NCI-H460 (cell line): ENCODE measurements around a stretch of chr2.

DNA sequence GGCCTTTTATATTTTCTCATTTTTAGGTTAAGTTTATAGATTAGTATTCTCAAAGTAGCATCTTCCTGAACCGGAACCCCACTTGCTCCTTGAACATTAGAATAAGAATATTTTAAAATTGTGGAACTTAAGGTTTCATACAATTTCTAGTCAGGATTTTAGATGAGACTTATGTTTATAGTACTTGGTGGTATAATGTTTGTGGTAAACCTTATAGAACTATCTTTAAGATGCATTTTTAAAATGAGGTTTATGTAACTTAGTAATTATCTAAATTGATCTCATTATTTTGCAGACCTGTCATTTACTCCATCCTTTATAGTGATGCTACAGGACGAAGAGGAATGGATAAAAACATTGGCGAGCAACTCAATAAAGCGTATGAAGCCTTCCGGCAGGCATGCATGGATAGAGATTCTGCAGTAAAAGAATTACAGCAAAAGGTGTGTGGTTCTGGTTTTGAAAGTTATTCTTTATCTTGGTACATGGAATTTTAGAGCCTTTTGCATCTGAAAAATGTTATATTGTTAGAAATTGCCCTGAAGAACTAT, 19.2 kb downstream of the TANK start:
RAMPAGE:
- cytosol, long total RNA: no peak
- long total RNA: no peak
- nucleus, long total RNA: no peak

DNA sequence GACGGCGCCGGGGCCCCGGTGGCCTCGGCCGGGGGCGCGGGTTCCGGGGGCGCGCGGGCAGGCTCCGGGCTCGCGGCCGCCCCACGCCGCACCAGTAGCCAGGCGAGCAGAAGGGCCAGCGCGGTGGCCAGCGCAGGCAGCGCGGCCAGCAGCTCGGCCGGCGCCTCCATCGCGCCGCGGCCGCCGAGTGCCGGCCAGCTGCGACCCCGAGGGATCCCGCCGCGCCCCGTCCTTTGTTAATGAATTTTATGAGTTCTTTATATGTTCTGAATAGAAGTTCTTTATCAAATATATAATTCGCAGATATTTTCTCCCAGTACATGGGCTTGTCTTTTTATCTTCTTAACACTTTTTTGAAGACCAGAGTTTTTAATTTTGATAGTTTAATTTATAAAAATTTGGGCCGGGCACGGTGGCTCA, 32.9 kb downstream of the PSMD14 start:
RAMPAGE:
- cytosol, long total RNA: no peak
- long total RNA: no peak
- nucleus, long total RNA: no peak

GRCh38 chr2:162261653-162261941, 18.4 kb upstream of the FAP start:
RAMPAGE:
- cytosol, long total RNA: no peak
- long total RNA: no peak
- nucleus, long total RNA: no peak

RAMPAGE:
- cytosol, long total RNA: no peak
- long total RNA: no peak
- nucleus, long total RNA: no peak
These were observed 21.5 kb downstream of the IFIH1 start for GRCh38 chr2:162296972-162297359.

DNA sequence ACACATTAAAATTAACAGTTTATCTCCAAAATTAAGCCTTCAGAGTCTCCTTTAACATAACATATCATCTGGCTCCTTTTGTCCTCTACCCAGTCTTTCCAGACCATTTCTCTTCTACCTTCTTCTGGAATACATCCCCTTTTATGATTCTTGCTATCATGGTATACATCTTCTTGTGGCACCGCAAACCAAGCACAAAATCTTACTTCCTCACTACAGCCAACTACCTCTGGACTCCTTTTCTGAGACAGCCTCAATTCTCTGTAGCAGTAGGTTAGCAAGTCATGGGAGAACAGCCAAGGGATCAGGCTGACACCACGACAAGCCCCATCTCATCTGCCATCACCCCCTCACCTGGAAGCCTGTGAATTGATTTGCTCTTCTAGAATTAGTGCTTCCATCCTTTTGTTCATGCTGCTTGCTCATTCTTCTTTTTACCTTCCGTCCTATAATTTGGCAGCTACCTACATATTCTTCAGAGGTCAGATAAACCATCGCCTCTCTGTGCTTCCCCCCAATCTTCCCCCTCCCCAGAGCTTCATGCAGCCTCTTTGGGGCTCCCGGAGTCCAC, 55.5 kb downstream of the FIGN start:
RAMPAGE:
- cytosol, long total RNA: no peak
- long total RNA: no peak
- nucleus, long total RNA: no peak

DNA sequence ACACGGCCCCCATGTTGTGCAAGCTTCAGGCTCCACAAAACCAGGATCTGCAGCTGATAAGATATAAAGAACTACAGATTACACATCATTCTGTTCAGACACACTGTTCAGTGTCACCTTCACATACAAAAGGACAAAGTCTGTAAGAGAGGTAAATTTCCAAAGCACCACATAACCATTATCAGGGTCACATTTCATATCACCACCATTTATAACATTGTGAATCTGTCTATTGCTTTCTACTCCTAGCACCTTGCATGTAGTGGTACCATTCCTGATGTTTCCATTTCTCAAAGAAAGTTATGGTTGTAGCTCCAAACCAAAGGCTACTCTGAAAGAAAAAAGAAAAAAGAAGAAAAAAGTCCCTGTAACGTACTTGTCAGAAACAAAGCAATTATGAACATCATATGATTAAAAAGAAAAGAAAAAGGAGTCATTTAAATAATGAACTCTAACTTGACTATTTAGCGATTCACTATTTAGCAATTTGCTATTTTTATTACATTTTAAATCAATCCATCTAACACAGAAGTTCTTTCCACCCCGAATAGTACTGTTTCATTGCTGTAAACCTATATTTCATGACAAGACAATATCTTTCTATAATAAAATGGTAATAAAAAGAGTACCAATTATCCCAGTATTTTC, 33.4 kb downstream of the FIGN start:
RAMPAGE:
- cytosol, long total RNA: no peak
- long total RNA: no peak
- nucleus, long total RNA: no peak

DNA sequence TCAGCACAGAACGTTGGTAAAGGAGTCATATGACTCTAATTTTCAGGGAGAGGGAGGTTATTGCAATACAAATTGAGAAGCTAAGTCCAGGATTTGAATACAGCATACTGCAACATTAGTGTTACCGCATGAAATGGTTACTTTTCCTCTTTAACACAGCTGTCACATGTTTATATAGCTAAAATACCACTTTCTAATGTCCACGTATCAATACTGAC, 8.0 kb downstream of the FIGN start:
RAMPAGE:
- cytosol, long total RNA: no peak
- long total RNA: no peak
- nucleus, long total RNA: no peak

DNA sequence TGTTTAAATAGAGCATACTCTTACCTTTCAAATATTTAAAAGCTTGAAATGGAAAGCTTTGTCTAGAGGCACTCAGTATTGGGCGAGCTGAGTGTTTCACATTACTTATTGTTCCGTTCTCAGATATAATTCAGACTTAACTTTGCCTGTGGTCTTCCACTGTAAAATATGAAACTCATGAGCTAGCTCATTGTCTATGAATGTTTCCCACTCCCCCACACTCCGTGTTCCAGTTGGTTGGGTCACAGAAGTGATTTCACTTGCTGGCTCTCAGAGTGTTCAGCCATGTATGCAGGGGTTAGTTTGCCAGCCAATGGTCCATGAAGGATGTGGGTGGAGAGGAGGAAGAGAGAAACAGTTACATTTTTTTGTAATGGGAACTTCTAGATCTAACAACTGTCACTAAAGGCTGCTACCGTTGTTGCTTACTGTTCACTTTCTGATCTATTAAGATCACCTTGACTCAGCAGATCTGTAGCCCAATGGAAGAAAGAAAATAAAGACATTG, 279.5 kb upstream of the FIGN start:
RAMPAGE:
- cytosol, long total RNA: no peak
- long total RNA: no peak
- nucleus, long total RNA: no peak

GRCh38 chr2:164692113-164692603, 70.9 kb upstream of the GRB14 start:
RAMPAGE:
- cytosol, long total RNA: no peak
- long total RNA: no peak
- nucleus, long total RNA: no peak

RAMPAGE:
- cytosol, long total RNA: no peak
- long total RNA: no peak
- nucleus, long total RNA: no peak
These were observed 90.5 kb upstream of the GRB14 start for GRCh38 chr2:164711662-164712251.

DNA sequence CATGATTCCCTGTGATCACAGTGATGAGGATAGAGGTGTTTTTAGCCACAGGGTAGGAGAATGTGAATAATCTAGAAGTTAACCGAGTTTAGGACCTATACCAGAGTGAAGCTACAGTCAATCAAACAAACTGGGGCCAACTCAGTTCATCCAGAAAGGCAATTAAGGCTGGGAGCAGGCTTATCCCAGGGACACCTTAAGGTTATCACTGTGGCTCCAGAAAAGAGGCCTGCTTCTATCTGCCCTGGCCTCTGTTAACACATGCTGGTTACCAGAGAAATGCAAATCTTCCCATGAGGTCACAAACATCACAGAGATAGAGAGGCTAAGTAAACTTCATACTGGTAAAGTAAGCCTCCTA, 93.2 kb upstream of the GRB14 start:
RAMPAGE:
- cytosol, long total RNA: no peak
- long total RNA: no peak
- nucleus, long total RNA: no peak

DNA sequence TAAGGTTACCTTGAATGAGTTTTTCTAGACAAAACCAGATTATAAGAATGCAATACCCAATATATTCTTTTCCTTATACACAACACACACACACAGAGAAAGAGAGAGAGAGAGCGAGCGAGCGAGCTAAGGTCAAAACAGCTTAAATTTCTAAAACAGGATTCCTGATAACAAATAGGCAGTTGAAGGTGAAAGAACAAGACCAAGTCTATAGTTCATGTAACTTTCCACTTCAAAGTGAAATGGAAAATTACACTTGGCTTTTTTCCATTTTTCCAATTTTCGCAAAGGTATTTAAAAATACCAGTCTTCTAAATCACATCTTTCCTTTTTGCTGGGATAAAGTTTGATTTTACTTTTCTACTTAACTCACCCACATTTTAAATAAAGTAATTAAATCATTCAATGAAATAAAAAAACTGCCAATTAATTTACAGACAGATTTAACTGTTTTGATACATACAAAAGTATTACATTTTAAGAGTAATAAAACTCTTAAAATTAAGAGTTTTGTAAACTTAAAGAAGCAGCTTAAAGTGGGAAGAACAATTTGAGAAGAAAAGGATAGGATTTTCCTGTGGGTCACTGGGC, 98.8 kb downstream of the COBLL1 start:
RAMPAGE:
- cytosol, long total RNA: no peak
- long total RNA: no peak
- nucleus, long total RNA: no peak

DNA sequence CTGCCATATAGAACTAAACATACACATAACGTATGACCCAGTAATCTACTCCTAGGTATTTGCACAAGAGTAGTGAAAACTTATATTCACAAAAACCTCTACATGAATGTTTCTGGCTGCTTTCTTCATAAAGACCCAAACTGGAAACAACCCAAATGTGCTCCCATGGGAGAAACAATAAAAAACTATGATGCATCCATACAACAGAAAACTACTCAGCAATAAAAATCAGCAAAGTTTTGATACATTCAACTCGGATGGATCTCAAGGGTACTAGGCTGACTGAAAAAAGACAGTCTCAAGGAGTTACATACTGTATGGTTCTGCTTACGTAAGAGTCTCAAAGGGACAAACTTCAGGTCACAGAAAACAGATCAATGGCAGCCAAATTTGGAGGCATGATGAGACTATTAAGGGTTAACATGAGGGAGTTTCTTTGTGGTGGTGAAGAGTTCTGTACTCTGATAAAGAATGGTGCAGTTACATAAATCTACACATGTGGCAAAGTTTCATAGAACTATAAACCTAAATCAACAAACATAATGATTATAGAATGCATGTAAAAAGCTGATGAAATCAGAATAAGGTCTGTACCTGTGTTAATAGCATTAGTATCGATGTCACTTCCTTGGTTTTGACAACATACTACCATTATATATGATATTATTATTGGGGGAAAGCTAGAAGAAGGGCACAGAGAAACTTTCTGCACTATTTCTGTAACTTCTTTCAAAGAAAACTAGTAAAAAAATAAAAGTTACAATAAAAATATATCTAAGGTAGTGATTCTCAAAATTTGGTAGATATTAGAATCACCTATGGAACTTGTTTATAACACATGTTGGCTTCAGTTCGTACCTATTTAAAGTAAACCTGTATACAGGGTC, 81.4 kb downstream of the COBLL1 start:
RAMPAGE:
- cytosol, long total RNA: no peak
- long total RNA: no peak
- nucleus, long total RNA: no peak

DNA sequence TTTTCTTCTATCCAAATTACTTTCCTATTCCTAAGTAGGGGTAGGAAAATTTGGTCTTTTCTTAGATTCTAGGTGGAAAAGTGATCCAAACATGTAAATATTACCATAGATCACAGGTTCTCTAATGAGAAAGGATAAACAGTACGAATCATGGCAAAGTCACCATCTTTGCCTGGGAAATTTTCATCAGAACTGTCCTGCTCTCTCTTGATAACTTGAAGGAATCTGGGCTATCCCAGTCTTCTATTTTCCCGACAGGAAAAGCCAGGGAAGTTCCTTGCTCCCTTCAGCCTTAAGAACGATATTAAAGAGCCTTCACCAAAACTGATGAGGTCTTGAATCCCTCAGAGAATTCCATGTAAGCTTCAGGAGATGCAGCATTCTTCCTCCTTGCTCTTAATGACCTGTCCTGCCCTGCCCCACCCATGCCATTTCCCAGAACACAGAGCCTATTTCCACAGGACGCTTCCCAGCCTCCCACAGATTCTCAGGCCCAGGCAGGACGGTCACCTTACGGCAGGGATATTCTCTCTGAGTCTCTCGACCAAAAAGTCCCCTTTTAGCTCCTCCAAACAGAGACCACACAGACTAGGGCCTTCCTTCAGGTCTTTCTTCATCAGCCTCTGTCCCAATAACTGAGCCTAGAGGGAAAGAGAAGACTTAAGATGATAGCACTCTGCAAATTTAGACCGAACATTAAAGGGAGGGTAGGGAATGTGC, 62.3 kb downstream of the COBLL1 start:
RAMPAGE:
- cytosol, long total RNA: no peak
- long total RNA: no peak
- nucleus, long total RNA: no peak

DNA sequence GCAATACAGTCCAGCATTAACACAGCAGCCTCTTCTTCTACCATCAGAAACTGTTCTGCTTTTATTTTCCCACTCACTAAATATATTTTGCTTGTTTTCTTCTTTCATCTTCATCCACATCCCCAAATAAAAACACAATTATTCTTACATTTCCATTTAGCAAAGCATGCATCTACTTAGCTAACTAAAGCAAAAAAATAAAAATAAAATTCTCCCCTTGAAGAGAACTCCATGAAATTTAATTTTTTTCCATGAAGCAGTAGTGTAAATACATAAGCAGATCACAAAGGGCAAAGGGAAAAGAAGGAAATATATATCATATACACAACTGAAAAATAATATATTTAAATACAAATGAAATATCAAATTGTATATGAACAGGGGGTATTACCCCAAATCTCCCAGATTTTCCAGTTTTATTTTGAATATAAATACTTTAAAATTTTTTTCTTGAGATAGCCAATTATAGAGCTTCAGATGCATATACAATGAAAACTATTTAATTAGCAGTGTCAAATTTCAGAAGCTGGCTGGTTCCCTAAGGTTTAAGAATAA, 12.2 kb downstream of the COBLL1 start:
RAMPAGE:
- cytosol, long total RNA: no peak
- long total RNA: no peak
- nucleus, long total RNA: no peak

RAMPAGE:
- cytosol, long total RNA: no peak
- long total RNA: no peak
- nucleus, long total RNA: no peak
These were observed 2.9 kb upstream of the B3GALT1 start for GRCh38 chr2:167289923-167290233.

DNA sequence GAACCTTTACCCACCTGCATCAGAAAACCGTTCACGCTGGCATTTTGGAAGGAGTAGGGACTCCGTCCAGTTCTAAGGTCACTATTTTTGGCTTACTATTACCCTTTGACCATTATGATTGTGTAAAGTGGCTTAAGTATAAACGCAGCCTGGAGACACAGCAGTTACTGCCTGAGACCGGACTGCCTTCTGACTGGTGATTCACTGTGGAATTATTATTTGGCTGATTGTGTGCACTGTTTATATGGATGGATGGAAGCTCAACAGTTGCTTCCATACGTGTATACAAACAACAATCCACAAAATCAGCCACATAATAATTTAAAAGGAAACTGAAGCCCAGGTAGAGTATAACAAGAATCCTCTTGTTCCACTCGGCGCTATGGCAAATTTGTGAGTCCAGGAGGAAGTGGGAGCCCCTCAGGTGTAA, 472.2 kb downstream of the B3GALT1 start:
RAMPAGE:
- cytosol, long total RNA: no peak
- long total RNA: no peak
- nucleus, long total RNA: no peak

RAMPAGE:
- cytosol, long total RNA: no peak
- long total RNA: no peak
- nucleus, long total RNA: no peak
These were observed 419.7 kb downstream of the STK39 start for GRCh38 chr2:167827757-167827998.

GRCh38 chr2:168120800-168121467, 126.5 kb downstream of the STK39 start:
RAMPAGE:
- cytosol, long total RNA: no peak
- long total RNA: no peak
- nucleus, long total RNA: no peak

GRCh38 chr2:168245573-168245919, 1.8 kb downstream of the STK39 start:
RAMPAGE:
- cytosol, long total RNA: no peak
- long total RNA: no peak
- nucleus, long total RNA: no peak